Spleen (tissue), 7 donors: ENCODE measurements around the genes RBBP4 and YARS1.

DNA sequence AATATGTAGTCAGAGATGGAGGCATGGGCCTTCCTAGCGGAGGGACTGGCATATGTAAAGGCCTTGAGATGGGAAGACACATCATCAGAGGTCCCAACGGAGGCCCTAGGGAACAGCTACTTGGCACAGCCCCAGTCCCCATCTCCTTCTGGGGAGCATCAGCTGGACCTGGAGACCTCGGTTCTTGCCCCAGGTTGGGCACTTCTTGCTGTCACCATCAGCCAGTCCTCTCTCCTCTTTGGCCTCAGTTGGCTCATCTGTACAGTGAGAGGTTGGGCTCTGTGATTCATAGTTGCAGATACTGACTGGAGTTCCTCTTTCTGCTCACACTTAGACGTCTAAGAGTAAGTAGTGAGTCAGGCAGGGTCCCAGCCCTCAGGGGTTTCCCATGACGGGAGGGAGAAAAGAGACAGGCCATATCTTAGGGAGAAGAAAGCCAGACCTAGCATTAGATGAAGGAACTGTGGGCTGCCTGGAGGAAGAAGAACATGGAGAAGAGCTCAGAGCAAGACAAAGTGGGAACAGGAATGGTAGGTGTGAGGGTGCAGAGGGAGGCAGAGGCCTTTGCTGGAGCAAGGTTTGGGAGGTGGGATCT is 3.5 kb upstream of the MARCKSL1 start:
- PRO-cap, 4 experiments: no peak in any of the 4 experiments
- RAMPAGE, long total RNA, 4 experiments: no peak in any of the 4 experiments

DNA sequence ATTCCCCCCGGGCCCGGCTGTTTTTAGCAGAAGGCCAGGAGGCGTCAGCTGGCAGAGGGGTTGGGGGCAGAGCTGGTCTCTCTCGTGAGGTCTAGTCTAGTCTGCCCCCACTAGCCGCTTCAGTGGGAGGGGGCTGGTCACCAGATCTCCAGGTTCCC is 10.2 kb downstream of the FAM229A start:
- PRO-cap, 4 experiments: no peak in any of the 4 experiments
- RAMPAGE, long total RNA, 4 experiments: no peak in any of the 4 experiments

- PRO-cap, 4 experiments: no peak in any of the 4 experiments
- RAMPAGE, long total RNA, 4 experiments: start-site peak on the plus strand in 1 of 4 experiments, at chr1:32355453-32355641 at its widest, 5 reads per replicate
These were observed 6.9 kb downstream of the FAM229A start for GRCh38 chr1:32355307-32355876.

GRCh38 chr1:32390942-32391583 is 3.2 kb downstream of the BSDC1 start:
- PRO-cap, 4 experiments: peak in 1 of 4 experiments; most common plus-strand start chr1:32391346 (in 1); most common minus-strand start chr1:32391176 (in 1)
- RAMPAGE, long total RNA, 4 experiments: no peak in any of the 4 experiments

DNA sequence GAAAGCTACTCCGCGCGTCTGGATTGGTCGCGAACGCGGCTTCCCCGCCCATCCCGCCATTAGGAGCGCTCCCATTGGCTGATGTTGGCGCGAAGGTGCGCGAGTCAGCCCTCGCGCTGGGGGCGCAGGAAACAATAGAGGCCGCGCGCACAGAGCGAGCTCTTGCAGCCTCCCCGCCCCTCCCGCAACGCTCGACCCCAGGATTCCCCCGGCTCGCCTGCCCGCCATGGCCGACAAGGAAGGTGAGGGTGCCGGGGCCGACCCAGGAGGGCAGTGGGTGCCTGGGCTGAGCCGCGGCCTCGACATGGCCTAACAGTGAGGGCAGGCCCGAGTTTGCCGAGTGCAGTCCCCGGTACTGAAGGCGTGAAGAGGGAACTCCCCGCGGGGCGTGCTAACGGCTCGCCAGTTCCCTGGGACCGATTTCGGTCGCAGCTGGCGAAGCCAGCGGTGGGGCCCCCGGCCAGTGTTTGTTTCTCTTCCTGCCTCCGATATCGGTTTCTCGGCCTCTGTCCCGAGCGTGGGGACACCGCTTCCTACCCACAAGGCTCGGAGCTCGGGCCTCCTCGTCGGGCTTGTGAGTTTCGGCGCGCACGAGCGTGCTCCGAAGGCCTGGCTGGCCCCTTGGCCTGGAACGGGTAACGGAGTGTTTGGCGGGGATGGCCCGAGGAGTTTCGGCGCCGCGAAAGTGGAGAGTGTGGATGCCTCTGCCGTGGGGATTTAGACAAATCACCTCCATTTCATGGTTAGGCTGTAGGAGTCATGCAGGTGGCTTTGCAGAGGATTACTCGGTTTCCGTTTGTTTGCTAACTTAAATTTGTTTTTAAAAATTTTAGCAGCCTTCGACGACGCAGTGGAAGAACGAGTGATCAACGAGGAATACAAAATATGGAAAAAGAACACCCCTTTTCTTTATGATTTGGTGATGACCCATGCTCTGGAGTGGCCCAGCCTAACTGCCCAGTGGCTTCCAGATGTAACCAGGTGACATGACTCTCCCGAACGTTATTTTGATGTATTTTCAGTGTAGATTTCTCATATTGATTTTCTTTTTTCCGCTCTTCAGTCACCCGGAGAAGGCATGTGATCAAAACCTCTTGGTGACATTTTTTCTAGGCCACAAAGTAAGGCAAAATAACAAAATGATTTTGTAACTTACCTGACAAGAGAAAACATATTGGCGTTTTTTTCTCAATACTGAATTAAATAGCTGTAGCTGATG is at the start of gene RBBP4:
TSS of gene RBBP4 (plus strand) at position 128 of the 1,219 bp plus-strand sequence.
- PRO-cap, 4 experiments: peak in 4 of 4 experiments; most common plus-strand start position 119 of the sequence (in 4)
- RAMPAGE, long total RNA, 4 experiments: start-site peak on the plus strand in 4 of 4 experiments, centred at positions 157 to 169 of the sequence, 637 to 971 reads per replicate

DNA sequence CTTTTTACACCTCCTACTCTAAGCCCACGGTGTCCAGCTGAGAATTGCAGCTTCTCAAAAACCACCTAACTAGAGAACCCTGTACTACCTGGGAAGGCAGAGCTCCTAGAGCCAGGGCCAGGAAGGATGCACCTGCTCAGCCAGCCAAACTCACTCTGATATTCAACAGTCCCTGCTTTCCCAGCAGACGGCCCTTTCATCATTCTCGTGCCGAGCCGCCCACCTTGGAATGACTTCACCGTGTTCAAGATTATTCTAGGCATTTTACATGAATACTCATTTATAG is 2.5 kb downstream of the SYNC start:
- PRO-cap, 4 experiments: no peak in any of the 4 experiments
- RAMPAGE, long total RNA, 4 experiments: no peak in any of the 4 experiments

DNA sequence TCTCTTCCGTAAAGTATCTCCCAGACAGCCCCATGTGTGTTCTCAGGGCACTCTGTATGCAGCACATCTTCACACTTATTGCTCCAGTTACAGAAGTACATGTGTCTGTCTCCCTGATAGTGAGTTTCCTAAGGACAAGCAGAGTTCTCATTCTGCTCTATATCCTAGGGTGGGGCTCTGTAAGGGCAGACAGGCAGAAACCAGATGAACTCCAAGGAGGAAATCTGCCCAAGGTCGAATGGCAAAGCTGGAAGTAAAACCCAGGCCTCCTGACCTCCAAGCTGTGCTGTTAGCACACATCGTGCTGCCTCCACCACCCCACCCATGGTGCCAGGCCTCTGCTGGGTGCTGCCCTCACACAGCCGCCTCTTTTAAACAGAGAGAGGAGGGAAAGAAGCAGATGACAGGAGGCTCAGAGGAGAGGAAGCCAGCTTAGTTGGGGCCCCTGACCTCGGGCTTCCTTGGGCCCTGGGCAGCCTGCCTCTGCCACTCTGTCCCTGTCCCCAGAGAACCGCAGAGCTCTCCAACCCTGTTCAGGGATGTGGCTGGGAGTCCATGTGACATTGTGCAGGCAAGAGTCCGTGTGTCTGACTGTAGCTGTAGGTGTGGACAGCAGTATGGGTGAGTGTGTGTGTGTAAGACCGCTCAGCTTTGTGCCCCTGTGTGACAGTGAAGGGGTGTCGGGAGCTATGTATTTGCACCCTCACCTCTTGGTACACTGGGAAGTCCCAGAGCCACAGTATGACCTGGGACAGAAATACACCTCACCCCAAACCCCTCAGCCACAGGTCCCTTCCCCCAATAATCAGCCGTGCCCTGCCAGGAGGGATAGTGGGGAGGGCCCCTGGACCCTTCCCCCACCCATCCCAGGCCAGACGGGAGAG is 1.1 kb downstream of the SYNC start:
- PRO-cap, 4 experiments: no peak in any of the 4 experiments
- RAMPAGE, long total RNA, 4 experiments: no peak in any of the 4 experiments

GRCh38 chr1:32702310-32702542 is 344 bp downstream of the SYNC start:
- PRO-cap, 4 experiments: no peak in any of the 4 experiments
- RAMPAGE, long total RNA, 4 experiments: no peak in any of the 4 experiments

DNA sequence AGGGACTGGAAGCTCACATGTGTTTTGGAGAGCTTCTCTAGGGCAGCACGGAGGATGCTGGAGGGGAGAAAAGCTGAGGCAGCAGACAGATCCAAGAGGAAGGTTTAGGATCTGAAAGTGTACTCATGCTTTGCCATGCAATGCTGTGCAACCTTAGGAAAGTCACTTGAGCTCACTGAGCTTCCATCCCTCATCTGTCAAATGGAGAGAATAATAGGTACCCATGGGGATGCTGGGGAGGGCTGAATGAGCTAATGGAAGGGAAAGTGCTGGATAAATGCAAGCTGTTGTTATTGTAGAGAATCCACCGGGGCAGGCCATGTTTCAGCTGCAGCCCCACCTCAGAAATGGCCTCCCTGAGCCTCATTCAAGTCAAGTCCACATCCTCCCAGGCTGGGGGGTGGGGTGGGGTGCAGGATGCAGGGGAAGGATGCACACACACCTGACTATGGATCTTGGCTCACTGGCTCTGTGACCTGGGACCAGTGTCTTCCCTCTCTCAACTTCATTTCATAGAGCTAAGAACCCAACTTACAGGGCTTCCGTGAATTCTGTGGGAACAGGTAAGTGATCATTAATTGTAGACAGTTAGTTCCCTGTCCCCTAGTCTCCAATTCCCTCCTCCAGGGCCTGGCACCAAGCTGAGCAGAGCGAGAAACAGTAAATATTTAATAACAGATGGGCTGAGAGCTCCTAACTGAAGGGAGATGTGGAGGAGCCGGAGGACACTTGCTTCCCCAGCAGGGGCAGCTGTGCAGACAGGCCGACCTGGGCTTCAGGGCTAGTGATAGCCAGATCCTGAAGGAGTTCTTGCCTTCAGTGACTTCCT is 12.7 kb upstream of the KIAA1522 start:
- PRO-cap, 4 experiments: no peak in any of the 4 experiments
- RAMPAGE, long total RNA, 4 experiments: no peak in any of the 4 experiments

GRCh38 chr1:32736893-32737651 is 4.6 kb upstream of the KIAA1522 start:
- PRO-cap, 4 experiments: no peak in any of the 4 experiments
- RAMPAGE, long total RNA, 4 experiments: no peak in any of the 4 experiments

- PRO-cap, 4 experiments: no peak in any of the 4 experiments
- RAMPAGE, long total RNA, 4 experiments: no peak in any of the 4 experiments
These were observed 736 bp downstream of the KIAA1522 start for GRCh38 chr1:32742217-32742914.

DNA sequence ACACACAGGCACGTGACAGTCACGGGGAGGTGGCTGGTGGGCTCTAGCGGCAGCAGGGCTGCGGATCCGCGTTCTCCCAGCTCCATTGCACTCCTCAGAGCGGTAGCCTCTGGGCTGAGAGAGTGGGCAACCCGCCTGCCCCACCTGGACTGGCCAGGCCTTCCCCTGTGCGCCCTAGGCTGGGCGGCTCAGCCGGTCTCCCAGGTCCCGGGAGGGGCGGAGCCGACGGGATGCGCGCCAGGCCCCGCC is 12.0 kb downstream of the KIAA1522 start:
- PRO-cap, 4 experiments: peak in 1 of 4 experiments; most common minus-strand start position 151 of the sequence (in 1)
- RAMPAGE, long total RNA, 4 experiments: no peak in any of the 4 experiments

GRCh38 chr1:32757983-32758583 is 16.5 kb downstream of the KIAA1522 start:
- PRO-cap, 4 experiments: no peak in any of the 4 experiments
- RAMPAGE, long total RNA, 4 experiments: no peak in any of the 4 experiments

DNA sequence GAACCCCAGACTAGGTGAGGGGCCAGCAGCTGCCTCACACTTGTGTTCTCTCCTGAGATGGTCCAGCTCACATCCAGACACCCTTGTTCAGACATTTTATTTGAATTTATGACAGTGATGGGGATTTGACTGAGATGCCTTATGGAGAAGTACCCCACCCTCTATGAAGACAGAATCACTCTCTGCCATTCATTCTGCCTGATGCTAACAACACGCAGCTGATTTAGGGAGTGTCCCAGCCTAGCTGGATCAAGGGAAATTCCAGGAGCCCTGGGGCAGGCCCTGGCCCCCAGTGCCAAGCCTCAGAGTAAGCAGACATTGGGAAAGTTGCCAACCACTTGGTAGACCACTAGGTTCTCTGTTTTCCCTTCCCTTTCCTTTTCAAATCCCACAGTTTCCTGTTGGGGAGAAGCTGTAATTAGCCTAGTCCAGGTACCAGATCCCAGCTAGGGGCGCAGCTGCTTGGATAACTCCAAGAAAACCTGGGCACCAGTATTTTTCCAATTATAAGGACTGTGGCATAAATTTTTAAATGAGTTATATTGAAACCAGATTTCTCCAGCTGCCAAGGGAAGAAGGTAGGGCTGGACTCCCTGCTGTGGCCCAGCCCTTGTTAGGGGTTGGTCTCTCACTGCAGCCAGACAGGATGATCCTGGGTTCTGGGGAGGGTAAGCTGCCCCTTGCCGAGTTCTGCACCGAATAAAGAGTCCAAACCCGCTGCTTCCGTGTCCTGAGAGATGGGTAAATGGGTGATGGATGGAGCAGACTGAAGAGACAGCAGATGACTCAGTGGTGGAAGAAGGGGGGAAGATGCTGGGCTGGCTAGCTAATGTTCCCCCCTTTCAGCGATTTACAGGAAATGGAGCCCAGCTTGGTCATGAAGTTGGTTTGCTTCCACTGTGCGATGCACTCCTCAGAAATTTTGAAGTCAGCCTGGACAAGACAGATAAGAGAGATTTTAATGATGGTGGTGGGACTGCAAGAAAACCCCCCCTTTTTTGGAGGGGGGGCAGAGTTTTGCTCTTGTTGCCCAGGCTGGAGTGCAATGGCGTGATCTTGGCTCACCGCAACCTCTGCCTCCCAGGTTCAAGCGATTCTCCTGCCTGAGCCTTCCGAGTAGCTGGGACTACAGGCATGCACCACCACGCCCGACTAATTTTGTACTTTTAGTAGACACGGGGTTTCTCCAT is 33.9 kb downstream of the KIAA1522 start:
- PRO-cap, 4 experiments: no peak in any of the 4 experiments
- RAMPAGE, long total RNA, 4 experiments: no peak in any of the 4 experiments

DNA sequence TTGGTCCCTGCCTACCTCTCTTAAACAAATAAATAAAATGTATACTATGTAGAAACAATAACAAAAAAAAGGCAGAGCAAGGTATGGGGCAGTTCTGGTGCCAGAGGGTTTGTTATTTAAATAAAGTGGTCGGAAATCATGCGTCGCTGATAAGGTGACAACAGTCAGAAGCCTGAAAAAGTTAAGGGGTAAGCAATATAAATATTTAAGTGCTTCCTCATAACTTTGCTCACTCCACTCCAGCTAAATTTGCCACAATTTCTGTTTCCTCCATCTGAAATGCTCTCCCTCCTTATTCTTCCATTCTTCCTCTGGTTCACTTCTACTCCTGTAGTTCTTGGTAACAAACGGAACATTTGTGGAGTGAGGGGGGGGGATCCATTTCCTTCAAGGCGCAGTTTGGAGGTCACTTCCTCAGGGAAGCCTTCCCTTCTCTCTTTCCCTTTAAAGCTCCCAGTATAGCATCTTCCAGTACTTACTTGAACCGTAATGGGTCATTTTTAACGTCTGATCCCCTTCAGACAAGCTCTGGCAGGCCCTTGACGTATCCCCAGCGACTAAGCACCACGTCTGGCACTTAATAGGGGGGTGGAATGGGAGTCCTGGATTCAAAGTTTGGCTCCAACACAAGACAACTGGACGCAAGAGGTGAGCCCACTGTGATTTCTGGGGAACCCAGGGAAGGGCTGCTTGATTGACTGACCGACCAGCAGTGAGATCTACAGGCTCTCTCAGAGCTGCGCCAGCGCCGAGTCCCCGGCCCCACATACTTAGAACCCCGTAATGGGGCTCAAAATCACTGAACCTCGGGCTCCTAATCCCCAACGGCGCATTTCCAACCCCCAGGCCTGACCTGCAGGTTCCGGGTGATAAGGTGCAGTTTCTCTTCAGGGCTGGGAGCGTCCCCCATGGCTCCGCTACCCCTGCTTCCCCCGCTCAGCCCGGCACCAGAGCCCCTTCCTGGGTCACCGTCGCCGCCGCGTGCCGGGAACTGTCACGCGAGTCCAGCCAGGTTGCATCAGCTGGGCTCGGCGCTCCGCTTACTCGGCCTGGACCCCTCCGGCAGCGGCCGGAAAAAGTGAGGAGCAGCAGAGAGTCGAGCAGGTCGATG is at the start of gene YARS1:
TSS of gene YARS1 (minus strand) at position 1,024 of the 1,111 bp plus-strand sequence.
- PRO-cap, 4 experiments: peak in 4 of 4 experiments; most common plus-strand start position 390 of the sequence (in 1); most common minus-strand start position 983 of the sequence (in 4)
- RAMPAGE, long total RNA, 4 experiments: start-site peak on the minus strand in 4 of 4 experiments, centred at positions 999 to 1,017 of the sequence, 950 to 1,582 reads per replicate

DNA sequence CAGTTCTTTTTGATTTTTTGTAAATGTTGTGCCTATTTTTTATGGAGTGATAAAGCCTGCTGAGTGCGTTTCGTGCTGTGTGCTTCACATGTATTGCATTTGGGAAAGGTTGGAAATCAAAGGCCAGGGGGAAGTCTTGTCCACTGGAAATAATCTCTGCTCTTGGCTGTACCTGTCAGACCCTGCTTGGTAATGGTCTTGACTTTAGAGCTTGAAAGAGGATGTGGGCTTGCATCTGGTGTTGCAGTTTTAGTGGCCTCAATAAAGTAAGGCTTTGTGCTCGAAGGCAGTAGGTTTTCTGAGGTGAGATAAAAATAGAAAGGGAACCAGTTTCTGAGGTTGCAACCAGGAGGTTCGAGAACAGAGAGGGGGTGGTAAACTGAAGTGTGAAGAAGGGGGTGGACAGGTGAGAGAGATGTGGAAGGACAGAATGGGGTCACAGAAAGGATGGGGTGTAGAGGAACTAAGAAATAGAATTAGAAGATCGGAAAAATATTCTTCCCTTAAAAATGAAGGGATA is 1.4 kb downstream of the S100PBP start:
- PRO-cap, 4 experiments: peak in 3 of 4 experiments; most common plus-strand start position 418 of the sequence (in 1); most common minus-strand start position 263 of the sequence (in 2)
- RAMPAGE, long total RNA, 4 experiments: no peak in any of the 4 experiments

DNA sequence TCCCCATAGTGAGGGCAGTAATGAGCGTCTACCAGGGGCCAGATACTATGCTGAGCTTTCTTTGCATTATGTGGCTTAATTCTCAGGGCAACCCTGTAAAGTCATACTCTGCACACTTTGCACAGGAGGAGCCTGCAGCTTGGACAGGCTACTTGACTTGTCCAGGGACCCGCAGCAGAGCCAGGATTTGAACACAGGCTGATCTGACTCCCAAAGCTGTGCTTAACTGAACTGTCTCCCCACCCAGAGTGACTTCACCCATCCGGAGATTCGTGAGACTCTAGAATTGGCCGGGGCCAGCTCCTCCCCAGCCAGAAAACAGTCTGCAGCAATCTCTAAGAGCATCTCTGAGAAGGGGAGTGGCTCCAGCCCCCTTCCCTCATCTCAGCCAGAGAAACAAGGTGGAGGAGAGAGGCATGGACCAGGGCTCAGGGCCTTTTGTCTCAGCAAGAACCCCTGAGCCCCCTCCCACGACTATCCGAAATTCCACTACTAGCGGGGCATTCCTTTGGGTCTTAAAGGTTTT is 837 bp upstream of the FNDC5 start:
- PRO-cap, 4 experiments: no peak in any of the 4 experiments
- RAMPAGE, long total RNA, 4 experiments: no peak in any of the 4 experiments

DNA sequence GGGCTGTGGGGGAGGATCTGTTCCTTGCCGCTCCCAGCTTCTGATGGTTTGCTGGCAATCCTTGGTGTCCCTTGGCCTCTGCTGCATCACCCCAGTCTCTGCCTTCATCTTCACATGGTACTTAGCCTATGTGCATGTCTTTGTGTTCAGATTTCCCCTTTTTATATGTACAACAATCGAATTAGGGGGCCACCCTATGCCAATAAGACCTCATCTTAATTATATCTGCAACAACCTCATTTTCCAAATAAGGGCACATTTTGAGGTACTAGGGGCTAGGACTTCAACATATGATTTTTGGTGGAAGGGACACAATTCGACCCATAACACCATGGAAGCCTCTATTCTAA is 27.9 kb upstream of the TMEM54 start:
- PRO-cap, 4 experiments: no peak in any of the 4 experiments
- RAMPAGE, long total RNA, 4 experiments: no peak in any of the 4 experiments

DNA sequence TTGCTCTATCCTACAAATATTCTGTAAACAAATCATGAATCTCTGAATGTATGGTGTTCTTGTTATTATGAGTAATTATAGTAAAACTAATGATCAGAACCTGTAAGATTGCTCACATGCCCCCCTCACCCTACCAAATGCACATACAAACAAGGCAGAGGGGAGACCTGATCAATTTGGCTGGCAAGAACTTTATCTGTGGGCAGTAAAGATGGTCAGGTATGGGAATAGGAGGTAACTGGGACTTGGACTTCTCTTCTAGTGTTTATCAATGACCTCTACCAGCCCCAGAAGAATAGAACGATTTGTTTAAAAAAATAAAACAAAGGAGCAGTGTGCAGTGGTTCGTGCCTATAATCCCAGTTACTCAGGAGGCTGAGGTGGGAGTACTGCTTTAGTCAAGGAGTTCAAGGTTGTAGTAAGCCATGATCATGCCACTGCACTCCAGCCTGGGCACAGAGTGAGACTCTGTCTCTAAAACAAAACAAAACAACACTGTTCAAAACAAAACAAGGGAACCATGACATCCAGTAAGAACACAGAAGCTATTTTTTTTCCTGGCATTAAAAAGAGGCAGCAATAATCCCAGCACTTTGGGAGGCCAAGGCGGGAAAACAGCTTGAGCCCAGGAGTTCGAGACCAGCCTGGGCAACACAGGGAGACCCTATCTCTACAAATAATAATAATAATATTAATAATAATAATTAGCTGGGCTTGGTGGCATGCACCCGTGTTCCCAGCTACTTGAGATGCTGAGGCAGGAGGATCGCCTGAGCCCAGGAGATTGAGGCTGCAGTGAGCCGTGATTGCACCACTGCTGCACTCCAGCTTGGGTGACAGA is 4.2 kb downstream of the RNF19B start:
- PRO-cap, 4 experiments: no peak in any of the 4 experiments
- RAMPAGE, long total RNA, 4 experiments: no peak in any of the 4 experiments

GRCh38 chr1:32972696-32973511 is 8.3 kb upstream of the RNF19B start:
- PRO-cap, 4 experiments: peak in 4 of 4 experiments; most common plus-strand start chr1:32973147 (in 4); most common minus-strand start chr1:32973265 (in 3)
- RAMPAGE, long total RNA, 4 experiments: no peak in any of the 4 experiments